NCI-H460 (cell line): ENCODE results near the gene CCIN.

DNA sequence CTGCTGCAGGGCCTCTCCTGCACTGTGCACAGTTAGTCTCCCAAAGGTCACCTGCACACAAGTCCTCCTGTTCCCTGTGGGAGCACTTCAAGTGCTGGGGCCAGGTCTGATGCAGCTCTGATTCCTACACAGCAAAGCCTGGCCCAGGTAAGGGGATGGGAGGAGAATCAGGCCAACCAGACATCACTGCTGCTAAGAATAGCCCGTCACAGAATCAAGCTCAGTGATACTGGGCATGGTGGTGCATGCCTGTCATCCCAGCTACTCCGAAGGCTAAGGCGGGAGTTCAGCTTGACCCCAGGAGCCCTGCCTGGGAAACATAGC lies 3.5 kb downstream of the TPM2 start:
RAMPAGE:
- cytosol, long total RNA: no peak
- long total RNA: no peak
- nucleus, long total RNA: no peak

DNA sequence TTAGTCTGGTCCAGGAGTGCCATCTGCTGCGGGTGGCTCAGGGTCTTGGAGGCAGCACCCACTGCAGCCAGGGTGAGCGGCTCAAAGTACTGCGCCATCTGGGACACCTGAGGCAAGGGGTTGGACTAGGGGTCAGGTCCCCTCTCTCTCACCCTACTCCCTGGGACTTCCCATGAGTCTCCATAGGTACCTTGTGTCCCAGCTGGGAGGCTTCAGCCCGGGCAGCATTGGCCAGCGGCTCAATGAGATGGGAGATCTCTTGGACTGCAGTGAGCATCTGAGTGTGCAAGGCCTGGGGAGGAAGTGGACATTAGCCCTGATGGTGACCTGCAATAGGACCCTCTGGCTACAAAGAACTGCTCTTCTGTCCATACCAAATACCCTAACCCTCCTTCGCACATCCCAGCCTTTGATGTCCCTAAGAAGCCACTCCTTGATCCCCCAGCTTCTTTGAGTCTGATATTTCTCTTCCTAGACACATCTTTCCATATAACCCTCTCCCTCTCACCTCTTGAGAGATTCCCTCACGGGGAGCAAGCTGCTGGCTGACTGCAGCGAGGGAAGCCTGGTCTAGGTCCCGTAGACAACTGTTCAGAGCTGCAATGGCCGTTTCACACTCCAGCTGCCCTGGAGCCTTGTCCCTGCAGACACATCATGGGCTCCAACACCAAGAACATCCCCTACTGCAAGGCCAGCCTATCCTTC lies 16.7 kb upstream of the TPM2 start:
RAMPAGE:
- cytosol, long total RNA: no peak
- long total RNA: no peak
- nucleus, long total RNA: no peak

DNA sequence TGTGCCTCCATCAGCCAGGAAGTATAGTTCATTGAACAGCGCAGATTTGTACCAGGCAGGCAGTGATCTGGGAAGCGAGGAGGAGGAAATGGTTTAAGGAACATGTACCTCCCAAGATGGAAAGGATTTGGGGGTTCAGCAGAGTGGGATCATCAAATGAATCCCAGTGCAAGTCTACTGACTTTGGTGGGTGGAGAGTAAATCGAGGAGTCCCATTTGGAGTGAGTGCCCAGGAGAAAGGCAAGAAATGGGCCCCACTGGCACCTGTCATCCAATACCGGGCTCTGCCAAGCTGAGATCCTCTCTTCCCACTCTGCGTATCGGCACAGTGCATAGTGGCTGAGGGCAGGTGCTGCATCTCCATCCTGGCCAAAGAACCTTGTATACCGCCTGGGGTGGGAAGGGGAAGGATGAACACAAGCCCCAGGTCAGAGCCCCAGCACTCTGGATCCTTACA lies 7.3 kb downstream of the CREB3 start:
RAMPAGE:
- cytosol, long total RNA: no peak
- long total RNA: no peak
- nucleus, long total RNA: no peak

RAMPAGE:
- cytosol, long total RNA: no peak
- long total RNA: no peak
- nucleus, long total RNA: no peak
These were observed 6.0 kb downstream of the TMEM8B start for GRCh38 chr9:35834751-35835739.

DNA sequence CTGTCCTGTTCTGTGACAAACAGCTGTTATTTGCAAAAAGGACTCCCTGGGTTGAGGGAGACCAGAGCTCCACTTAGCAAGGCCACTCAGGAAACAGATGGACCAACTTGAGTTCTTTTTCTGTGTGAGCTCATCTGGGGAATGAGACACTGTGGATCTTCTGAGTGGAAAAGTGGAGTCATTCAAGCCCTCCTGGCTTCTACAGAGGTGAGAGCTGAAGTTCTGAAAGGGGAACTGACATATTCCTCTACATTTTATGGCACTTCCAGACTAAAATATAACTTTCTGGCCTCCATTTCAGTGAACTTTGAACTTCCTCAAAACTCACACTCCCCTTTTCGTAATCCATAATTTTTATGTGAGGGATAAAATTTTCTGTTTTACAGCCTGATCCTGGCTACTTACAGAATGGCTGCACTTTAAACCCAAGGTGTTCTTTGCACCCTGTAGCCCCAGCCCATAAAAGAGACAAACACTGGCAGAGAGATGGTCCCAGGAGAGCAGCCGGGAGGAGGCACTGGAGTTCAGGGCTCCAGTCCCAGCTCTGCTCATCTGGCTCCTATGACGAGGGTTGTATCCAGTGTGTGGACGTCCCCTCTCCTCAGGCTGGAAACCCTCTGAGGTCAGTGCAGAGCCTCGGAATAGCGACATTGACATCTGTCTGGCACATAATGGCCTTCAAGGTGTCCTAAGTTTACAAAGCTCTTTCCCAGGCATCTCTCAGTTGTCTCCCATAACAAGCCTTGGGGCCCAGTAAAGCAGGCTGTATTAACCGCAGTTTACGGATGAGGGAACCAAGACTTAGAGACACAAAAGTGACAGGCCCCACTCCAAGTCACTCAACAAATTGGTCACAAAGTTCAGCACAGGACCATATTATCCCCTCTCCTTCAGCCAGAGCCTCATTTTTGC lies 11.0 kb downstream of the SPAAR start:
RAMPAGE:
- cytosol, long total RNA: no peak
- long total RNA: no peak
- nucleus, long total RNA: no peak

RAMPAGE:
- cytosol, long total RNA: no peak
- long total RNA: no peak
- nucleus, long total RNA: no peak
These were observed 14.1 kb upstream of the OR2S2 start for GRCh38 chr9:35971951-35972611.

GRCh38 chr9:36090918-36091449 lies 45.5 kb upstream of the GLIPR2 start:
RAMPAGE:
- cytosol, long total RNA: no peak
- long total RNA: no peak
- nucleus, long total RNA: no peak

GRCh38 chr9:36144868-36145408 lies 8.4 kb downstream of the GLIPR2 start:
RAMPAGE:
- cytosol, long total RNA: no peak
- long total RNA: no peak
- nucleus, long total RNA: no peak

DNA sequence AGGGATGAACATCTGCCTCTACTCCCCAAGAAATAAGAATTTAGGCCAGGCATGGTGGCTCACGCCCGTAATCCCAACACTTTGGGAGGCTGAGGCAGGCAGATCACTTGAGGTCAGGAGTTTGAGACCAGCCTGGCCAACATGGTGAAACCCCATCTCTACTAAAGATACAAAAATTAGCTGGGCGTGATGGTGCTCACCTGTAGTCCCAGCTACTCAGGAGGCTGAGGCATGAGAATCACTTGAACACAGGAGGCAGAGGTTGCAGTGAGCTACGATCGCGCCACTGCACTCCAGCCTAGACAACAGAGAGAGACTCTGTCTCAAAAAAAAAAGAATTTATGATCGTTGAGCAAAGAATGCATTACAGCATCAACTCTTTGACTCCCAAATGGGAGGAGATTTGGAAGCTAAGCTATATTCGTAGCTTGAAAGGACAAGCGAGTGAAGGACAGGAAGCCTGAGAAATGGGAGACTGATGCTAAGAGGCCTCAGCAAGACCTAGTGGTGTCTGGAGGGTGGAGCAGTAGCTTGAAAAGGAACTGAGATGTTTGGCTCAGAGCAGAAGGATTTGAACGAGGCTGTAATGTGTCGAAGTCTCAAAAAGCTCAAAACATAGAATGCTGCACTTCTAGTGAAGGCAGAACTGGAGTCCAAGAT lies 10.3 kb upstream of the CCIN start:
RAMPAGE:
- cytosol, long total RNA: no peak
- long total RNA: no peak
- nucleus, long total RNA: no peak

GRCh38 chr9:36162924-36164234 lies 5.8 kb upstream of the CCIN start:
RAMPAGE:
- cytosol, long total RNA: no peak
- long total RNA: no peak
- nucleus, long total RNA: no peak

RAMPAGE:
- cytosol, long total RNA: no peak
- long total RNA: no peak
- nucleus, long total RNA: no peak
These were observed at the start of gene CCIN for GRCh38 chr9:36169120-36169532. TSS of gene CCIN (plus strand) at chr9:36169388.

RAMPAGE:
- cytosol, long total RNA: no peak
- long total RNA: no peak
- nucleus, long total RNA: no peak
These were observed 61.0 kb upstream of the GNE start for GRCh38 chr9:36319300-36319652.

GRCh38 chr9:36402321-36403021 lies 2.4 kb upstream of the RNF38 start:
RAMPAGE:
- cytosol, long total RNA: no peak
- long total RNA: no peak
- nucleus, long total RNA: no peak

DNA sequence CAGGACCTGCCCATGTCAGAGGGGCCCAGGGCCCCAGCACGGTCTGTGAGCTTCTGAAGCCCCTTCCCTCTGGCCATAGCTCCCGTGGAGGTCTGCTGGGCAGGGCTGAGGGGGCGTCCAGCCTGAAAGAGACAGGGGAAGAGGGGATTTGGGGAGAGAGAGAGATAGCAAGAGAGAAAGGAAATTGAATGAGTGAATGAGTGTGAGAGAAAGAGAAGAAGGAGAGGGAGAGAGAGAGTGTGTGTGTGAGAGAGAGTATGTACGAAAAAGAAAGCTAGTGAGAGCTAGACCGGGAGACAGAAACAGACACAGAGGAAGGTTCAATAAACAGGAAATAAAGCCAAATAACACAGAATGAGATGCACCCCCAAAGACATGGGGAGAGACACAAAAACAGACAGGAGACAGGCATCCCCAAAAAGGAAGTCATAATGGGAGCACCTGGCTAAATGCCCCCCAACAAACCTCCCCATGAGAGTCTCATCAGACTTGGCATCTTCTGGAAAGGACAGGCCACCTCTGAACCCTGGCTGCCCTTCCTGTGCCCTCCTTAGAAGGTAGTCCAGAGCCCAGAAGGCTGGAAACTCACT lies 37.3 kb downstream of the PAX5 start:
RAMPAGE:
- cytosol, long total RNA: no peak
- long total RNA: no peak
- nucleus, long total RNA: no peak

RAMPAGE:
- cytosol, long total RNA: no peak
- long total RNA: no peak
- nucleus, long total RNA: no peak
These were observed 1.3 kb downstream of the PAX5 start for GRCh38 chr9:37032588-37033407.

GRCh38 chr9:37037632-37038602 lies 3.8 kb upstream of the PAX5 start:
RAMPAGE:
- cytosol, long total RNA: no peak
- long total RNA: no peak
- nucleus, long total RNA: no peak

GRCh38 chr9:37093066-37093350 lies 27.4 kb upstream of the ZCCHC7 start:
RAMPAGE:
- cytosol, long total RNA: no peak
- long total RNA: no peak
- nucleus, long total RNA: no peak

GRCh38 chr9:37126220-37127025 lies 6.0 kb downstream of the ZCCHC7 start:
RAMPAGE:
- cytosol, long total RNA: no peak
- long total RNA: no peak
- nucleus, long total RNA: no peak

RAMPAGE:
- cytosol, long total RNA: no peak
- long total RNA: no peak
- nucleus, long total RNA: no peak
These were observed 76.8 kb downstream of the ZCCHC7 start for GRCh38 chr9:37197146-37197552.

DNA sequence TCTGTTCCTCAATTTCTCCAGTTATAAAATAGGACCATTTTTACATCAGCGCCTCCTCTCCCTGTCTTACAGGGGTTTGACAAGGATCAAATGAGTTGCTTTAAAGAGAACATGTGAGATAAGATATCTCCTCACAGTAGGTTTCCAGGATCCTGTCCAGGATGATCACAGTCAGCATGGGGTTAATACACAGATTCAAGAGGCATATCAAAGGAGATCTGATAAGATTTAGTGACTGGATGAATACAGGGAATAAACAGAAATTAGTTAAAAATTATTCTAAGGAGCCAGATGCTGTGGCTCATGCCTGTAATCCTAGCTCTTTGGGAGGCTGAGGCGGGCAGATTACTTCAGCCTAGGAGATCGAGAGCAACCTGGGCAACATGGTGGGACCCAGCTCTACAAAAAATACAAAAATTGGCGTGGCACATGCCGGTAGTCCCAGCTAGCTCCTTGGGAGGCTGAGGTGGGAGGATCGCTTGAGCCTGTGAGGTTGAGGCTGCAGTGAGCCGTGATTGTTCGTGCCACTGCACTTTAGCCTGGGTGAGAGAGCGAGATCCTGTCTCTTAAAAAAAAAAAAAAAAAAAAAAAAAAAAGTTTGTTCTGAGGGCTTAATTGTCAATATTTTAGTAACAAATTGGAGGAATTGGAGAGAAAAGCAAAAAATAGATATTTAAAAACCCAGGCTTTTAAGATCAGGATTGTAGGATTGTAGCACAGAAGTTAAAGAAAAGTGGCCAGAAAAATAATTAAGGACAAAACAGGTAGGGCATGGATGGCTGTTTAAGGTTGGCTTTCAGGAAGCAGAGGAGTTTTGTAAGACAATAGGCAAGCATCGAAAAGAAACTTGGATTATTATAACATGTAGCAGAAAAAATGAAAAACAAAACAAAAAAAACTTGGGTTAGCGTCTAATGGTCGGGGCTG lies 138.1 kb downstream of the ZCCHC7 start:
RAMPAGE:
- cytosol, long total RNA: no peak
- long total RNA: no peak
- nucleus, long total RNA: no peak